ENCODE measurements around the genes ANKRD28 and DAZL.

DNA sequence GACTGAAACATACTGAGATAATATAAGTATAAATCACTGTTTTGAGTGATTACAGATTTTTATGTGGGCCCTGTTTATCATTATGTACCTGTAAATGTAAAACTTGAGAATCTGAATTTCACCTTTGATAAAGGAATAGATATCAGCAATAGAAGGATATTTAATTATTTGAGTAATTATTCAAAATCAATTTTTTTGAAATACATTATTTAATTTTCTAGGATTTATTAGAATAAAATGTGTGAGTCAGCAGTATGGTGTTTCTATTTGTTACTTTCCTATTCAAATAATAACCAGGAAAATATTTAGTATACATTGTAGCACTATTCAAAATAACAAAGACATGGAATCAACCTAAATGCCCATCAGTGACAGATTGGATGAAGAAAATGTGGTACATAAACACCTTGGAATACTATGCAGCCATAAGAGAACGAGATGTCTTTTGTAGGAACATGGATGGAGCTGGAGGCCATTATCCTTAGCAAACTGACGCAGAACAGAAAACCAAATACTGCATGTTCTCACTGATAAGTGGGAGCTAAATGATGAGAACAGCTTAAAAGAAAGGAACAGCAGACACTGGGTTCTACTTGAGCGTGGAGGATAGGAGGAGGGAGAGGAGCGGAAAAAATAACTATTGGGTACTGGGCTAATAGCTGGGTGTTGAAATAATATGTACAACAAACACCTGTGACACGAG, 22.2 kb downstream of the CAPN7 start:
- PRO-cap: no peak
- RAMPAGE, long total RNA, 4 experiments: start-site peak on the plus strand in 2 of 4 experiments, centred at positions 158 to 368 of the sequence, 12 to 14 reads per replicate

DNA sequence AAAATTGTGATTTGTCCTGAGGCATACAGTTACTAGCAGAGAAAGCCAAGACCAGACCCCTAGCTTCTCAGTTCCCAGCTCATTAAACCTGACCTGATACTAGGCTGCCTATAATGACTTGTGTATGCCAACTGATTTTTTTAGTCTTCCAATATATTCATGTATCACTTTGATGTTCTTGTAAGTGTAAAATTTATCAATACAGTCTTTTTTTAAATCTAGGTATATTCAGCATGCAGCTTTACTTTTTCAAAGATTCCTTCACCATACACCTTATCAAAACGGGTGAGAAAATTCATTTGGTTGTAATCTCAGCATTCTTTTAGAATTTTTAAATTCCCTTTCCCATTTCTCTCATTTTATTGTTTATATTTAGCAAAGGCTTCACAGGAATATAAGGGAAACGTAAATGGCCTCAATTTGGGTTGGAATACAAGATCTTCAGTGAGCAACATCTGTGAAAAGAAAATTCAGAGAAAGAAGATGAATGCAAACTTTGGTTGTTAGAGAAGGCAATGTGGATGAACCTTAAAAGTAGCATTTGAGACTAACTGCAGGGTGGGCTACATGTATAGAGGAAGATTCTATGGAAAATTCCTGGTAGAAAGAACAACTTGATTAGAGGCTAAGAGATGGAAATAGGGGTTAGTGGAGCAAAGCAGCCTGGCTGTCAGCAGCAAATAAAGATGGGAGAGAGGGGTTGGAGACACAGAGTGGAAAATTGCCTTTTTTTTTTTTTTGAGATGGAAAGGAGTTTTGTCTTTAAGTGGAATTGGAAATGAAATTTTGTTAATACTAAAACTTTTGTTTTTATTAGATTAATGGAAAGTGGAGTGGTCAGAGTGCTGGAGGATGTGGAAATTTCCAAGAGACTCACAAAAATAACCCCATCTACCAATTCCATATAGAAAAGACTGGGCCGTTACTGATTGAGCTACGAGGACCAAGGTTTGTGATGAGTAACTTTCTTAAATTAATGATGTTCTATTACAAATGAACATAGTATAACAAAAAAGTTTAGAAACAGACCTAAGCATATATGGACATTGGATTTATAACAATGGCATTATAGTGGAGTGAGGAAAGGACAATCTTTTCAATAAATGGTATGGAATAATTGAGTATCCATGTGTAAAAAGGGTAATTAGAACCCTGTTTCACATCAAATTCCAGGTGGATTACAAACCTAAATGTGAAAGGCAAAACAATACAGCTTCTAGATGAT, 40.9 kb downstream of the CAPN7 start:
- PRO-cap: no peak
- RAMPAGE, long total RNA, 4 experiments: start-site peak on the plus strand in 2 of 4 experiments, centred at positions 294 to 740 of the sequence, 8 to 19 reads per replicate

- PRO-cap: bidirectional peak, plus-strand start at chr3:15293383, minus-strand start at chr3:15293093
- RAMPAGE, long total RNA, 4 experiments: no peak in any of the 4 experiments
These were observed 39.5 kb downstream of the SH3BP5 start for GRCh38 chr3:15292674-15293541.

GRCh38 chr3:15377820-15378694, 45.7 kb upstream of the SH3BP5 start:
- PRO-cap: no peak
- RAMPAGE, long total RNA, 4 experiments: no peak in any of the 4 experiments

- PRO-cap: no peak
- RAMPAGE, long total RNA, 4 experiments: no peak in any of the 4 experiments
These were observed 1.4 kb downstream of the COLQ start for GRCh38 chr3:15520060-15520577.

- PRO-cap: no peak
- RAMPAGE, long total RNA, 4 experiments: no peak in any of the 4 experiments
These were observed 370 bp downstream of the COLQ start for GRCh38 chr3:15521181-15521490.

GRCh38 chr3:15535788-15536147, 14.3 kb upstream of the COLQ start:
- PRO-cap: no peak
- RAMPAGE, long total RNA, 4 experiments: no peak in any of the 4 experiments

- PRO-cap: no peak
- RAMPAGE, long total RNA, 4 experiments: no peak in any of the 4 experiments
These were observed 38.3 kb downstream of the HACL1 start for GRCh38 chr3:15562902-15563727.

DNA sequence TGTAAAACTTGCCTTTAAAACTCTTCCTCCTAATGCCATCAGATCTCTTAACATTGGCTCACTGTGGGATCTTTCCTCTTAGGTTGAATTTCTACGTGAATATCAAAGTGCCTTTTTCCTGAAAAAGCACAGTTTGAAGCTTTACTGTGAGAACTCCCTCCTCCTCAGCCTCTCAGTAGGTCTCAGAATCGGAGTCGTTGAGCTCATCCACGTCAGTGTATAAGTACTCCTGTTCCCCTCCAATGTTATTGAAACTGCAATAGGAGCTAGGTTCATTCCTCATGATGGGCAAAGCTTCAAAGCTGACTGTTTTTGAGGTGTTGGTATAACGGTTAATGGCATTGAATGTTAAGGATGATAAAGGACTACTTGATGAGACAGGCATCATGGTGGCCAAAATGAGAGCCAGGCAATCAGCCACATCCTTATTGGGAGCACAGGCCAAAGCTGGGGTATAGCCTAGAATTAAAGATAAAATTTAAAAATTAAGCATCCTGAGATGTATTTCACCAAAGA, 68.6 kb downstream of the BTD start:
- PRO-cap: no peak
- RAMPAGE, long total RNA, 4 experiments: start-site peak on the minus strand in 2 of 4 experiments, centred at positions 214 to 251 of the sequence, 21 to 25 reads per replicate

- PRO-cap: no peak
- RAMPAGE, long total RNA, 4 experiments: no peak in any of the 4 experiments
These were observed 15.8 kb downstream of the ANKRD28 start for GRCh38 chr3:15782063-15782392.

- PRO-cap: bidirectional peak, plus-strand start at chr3:15797873, minus-strand start at chr3:15797697; unidirectional peak, minus-strand start at chr3:15797940
- RAMPAGE, long total RNA, 4 experiments: start-site peak on the minus strand in 1 of 4 experiments, at chr3:15797728-15798100 at its widest, 42 reads per replicate
These were observed at the start of gene ANKRD28 for GRCh38 chr3:15797640-15798459. Gene ANKRD28 (minus strand): TSS chr3:15797979.

GRCh38 chr3:15903107-15903614, 105.4 kb upstream of the ANKRD28 start:
- PRO-cap: no peak
- RAMPAGE, long total RNA, 4 experiments: no peak in any of the 4 experiments

GRCh38 chr3:16132802-16133400, 41.6 kb upstream of the GALNT15 start:
- PRO-cap: no peak
- RAMPAGE, long total RNA, 4 experiments: no peak in any of the 4 experiments

DNA sequence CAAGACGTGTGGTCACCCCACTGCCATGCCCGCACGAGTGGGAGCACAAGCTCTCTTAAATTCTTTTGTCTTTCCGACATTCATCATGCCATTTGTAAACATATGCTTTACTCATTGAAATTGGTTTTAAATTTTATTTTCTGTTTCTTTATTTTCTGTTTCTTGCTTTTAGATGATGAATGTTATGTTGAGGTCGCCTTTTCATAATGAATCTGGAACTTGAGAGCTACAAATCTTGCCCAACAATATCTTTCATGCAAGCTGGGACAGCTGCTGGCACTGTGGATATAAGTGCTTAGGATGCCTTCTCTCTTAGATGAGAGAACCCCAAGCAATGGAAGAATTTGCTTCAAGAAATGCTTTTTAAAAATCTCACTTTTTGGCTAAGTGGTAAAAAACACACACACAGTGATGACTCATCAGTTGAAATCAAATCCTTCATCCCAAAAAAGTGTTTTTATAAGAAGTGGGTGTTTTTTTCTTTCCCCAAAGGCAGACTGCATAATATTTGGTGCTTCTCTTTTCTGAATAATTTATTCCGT, 38.5 kb upstream of the GALNT15 start:
- PRO-cap: no peak
- RAMPAGE, long total RNA, 4 experiments: no peak in any of the 4 experiments

DNA sequence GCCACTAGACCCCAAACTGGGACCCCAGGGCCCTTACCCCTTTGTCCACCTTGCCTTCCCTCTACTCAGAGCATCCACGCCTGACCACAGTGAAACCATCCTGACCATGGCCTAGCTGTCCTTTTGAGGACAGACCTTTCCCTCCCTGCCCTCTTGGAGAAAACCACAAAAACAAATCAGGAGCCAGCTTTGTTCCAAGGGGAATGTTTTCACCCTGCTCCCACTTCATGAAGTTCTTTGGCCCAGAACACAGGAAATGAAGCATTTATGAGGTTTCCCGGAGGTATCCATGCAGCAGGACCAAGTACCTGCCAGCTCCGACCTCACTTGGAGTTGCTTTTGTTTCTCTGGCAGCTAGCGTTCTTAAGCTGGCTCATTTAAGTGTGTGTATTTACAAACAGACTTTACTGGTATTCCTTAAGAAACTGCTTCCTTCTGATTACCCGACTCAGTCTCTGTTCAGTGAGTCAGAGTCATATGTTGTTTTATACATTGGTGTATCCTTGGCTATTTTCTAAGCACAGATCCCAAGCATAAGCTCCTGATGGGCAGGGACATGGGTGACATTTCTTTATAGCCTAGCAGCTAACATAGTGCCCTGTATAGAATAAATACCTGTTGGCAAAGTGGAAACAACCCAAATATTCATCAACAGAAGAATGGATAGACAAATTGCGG, 34.0 kb upstream of the GALNT15 start:
- PRO-cap: no peak
- RAMPAGE, long total RNA, 4 experiments: no peak in any of the 4 experiments

- PRO-cap: unidirectional peak, minus-strand start at chr3:16178344; unidirectional peak, minus-strand start at chr3:16178354; unidirectional peak, minus-strand start at chr3:16178386
- RAMPAGE, long total RNA, 4 experiments: no peak in any of the 4 experiments
These were observed 3.8 kb downstream of the GALNT15 start for GRCh38 chr3:16178147-16178812.

DNA sequence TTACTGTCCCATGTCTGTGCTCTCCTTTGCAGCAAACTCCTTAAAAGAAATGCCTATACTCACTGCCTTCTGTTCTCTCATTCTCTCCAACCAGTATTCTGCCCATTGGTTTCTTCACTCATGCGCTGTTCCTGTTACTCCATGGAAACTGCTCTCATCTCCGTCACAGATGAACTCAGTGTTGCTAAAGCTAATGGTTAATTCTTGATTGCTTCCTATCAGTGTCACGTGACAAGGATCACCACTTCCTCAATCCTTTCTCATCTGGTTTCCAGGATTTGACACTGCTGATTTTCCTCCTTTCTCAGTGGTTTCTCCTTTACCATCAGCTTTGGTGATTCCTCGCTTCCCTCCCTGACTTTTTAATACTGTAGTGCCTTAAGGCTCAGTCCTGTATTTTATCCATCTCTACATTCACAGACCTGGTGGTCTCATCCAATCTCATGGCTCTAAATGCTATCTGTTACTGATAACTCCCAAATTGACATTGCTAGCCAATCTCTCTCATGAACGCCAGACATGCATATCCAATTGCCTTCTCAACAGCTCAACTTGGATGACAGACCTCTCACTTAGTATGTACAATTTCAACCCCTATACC, 2.5 kb downstream of the DPH3 start:
- PRO-cap: no peak
- RAMPAGE, long total RNA, 4 experiments: no peak in any of the 4 experiments

GRCh38 chr3:16263050-16263557, 1.6 kb downstream of the DPH3 start:
- PRO-cap: no peak
- RAMPAGE, long total RNA, 4 experiments: no peak in any of the 4 experiments

DNA sequence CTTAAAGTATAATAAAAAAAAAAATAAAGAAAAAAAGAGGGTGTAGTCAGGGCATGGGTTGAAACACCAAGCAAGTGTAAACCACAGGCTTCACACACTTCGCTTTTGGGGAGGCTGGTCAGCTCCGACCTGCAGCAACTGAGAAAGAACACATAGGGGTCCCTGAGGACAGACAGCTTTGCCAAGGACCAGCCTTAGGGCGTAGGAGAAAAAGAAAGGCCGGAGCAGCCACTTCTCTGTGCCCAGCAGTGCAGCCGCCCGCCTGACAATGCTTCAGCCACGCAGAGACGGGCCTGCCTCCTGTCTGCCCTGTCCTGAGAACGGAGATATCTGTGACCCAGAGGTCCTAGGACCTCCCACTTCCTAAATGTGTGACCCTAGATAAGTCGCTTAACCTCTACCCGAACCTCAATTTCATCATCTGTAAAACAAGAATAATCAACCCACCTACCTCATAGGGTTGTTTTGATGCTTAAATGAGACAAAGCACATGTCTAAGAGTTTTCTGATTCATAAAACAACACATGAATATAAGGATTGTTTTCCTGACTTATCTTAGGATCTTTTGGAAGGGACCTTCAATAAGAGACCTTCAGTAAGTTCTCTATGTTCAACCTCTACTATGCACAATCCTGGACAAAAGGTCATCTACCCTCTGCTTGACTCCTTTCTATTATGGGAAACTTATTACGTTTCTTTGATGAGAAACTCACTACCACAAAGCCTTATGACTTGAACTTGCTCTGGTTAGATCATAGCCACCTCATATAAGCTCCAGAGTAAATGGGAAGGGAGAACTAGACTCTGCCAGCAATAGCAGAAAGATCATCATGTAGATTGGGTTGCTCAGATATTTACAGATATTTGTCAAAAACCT, 32.9 kb upstream of the RFTN1 start:
- PRO-cap: no peak
- RAMPAGE, long total RNA, 4 experiments: no peak in any of the 4 experiments

GRCh38 chr3:16605150-16605861, at the start of gene DAZL:
Gene DAZL (minus strand): TSS chr3:16605423.
- PRO-cap: no peak
- RAMPAGE, long total RNA, 4 experiments: no peak in any of the 4 experiments

All from transverse colon (tissue), 4 donors.